Sciatic nerve (tissue), 1 donor: ENCODE measurements around a stretch of chr7.

DNA sequence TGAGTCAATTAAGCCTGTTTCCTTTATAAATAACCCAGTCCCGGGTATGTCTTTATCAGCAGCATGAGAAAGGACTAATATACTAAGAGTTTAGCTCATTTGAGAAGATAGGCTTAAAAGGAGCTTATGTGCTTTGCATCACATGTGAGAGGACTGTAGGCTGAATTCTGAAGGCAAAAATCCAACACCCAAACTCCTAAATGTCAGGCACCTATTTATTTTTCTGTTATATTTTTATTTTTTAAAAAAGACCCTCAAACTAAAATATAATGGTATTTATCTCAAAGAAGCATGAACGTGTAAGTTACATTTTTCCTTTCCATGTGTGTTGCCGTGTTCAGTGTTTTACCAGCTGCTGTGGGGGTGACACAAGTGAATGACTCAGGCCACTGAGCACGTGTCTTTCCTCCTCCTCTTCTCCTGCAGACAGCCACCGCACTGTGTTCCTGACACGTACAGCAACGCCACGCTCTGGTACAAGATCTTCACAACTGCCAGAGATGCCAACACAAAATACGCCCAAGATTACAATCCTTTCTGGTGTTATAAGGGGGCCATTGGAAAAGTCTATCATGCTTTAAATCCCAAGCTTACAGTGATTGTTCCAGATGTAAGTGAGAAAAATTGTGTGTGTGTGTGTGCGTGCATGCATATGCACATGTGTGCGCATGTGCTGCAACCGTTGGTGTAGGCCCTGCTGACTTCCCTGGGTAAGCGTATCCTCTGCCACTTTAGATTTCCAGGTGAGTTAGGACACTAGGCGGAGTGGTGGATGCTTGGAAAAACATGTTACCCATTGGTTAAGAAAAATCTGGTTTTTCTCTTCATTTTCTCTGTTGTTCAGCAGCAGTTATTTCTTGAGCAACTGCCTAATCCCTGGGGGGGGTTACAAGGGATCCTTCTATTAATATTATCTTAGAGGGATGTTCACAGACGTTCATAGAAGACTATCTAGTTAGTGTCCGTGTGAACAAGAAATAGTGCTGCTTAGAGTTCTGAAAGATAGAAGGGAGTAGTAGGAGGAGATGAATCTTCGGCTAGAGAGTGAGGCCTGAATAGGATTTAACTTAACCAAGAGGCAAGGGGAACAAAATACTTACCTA is 29.9 kb downstream of the TMEM248 start:
- PRO-cap = no peak

GRCh38 chr7:67392550-67392962 is 115.8 kb downstream of the SPDYE21 start:
- PRO-cap = no peak

- PRO-cap = no peak
Observed at GRCh38 chr7:67518479-67519161, 241.9 kb downstream of the SPDYE21 start.

DNA sequence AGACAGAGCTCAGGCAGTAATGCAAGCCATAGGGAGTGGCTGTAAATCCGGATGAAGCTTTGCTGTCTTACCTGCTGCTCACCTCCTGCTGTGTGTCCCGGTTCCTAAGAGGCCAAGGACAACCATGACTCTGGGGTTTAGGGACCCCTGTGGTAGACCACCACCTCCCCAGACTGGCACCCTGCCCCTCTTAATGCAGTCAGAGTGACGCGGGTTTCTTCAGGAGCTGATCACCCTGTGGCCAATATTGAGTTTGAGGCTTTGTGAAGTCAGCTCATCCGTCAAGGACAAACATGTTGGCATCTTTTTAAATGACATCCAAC is 777.6 kb upstream of the AUTS2 start:
- PRO-cap = no peak

DNA sequence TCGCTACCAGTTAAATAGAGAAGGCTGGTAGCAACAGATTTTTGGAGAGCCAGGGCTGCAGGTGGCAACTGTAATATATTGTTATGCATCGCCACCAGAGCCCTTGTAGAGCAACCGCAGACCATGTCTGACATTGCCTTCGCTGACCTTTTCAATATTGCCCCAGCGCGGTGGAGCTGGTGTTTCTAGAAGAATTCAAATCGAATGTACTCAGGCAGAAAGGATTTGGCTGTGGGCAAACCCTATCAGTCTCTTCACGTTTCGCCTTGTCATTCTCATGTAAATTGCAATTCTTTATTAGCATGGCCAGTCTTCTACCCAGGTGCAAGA is 490.2 kb upstream of the AUTS2 start:
- PRO-cap = unidirectional peak, minus-strand start at position 104 of the sequence

- PRO-cap = no peak
Observed at GRCh38 chr7:69502463-69502750, 95.9 kb upstream of the AUTS2 start.

DNA sequence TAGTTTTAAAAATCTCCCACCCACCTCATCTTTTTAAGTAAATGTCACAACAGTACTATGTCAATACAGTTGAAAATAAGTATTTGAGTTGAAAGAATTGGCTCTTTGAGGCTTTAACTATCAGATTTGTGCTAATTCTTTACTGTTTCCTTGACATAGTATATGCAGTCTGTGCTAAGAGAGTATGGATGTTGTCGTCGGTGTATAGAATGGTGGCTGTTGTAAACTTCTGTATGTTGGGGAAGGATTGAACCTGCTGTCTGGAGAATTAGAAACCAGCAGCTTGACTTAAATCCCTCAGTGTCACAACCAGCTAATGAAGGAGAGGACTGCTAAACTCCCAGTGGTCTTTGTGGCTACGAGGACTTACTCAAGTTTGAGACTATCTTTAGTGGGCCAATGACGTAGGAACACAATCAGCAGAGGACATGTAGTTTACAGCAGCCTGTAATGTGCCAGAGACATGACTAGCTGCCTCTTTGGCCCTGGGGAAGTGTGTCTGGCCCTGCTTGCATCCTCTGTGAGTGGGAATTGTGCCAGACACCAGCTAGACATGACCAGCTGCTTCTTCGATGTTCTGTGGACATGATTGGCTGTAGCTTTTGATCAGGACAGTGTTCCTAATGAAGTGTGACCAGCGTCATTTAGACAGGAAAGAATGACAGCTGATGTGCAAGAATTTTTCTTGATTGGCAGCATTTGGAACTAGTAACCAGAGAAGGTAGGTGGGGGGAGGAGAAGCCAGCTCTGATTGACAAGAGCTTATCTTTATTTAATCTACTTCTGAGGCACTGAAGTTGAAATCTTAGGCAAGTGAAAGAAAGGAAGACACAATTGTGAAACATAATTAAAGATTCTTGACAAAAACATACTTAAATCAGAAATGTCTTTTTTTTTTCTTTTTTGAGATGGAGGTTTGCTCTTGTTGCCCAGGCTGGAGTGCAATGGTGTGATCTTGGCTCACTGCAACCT is 141.6 kb downstream of the AUTS2 start:
- PRO-cap = no peak

DNA sequence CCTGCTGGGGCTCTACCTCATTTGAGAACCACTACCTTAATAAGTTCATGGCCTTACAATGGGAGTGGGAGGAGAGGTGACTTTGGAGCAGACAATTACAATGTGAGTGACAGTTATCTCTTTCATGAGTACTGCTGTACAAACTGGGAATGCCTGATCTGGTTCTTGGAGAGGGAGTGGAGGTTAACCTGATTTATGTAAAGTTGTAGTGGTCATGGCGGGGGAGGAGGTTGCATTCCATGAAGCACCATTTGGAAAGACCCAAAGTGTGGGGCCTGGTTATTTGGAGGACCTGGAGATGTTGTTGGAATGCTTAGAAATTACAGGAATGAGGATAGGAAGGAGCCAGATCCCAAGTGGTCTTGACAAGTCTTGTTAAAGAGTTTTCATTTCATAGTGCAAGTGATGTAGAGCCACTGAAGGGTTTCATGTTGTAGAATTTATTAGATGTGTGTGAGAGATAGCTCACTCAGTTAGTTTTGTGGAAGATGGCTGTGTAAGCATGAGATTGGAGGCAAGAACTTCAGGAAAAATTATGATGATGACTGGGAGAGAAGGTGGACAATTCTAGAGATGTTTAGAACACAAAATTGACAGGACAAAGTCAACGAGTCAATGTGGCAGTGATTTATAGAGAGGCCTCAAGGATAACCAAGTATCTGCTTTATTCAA is 559.7 kb downstream of the AUTS2 start:
- PRO-cap = no peak

- PRO-cap = no peak
Observed at GRCh38 chr7:70497396-70497931, 634.5 kb upstream of the GALNT17 start.

DNA sequence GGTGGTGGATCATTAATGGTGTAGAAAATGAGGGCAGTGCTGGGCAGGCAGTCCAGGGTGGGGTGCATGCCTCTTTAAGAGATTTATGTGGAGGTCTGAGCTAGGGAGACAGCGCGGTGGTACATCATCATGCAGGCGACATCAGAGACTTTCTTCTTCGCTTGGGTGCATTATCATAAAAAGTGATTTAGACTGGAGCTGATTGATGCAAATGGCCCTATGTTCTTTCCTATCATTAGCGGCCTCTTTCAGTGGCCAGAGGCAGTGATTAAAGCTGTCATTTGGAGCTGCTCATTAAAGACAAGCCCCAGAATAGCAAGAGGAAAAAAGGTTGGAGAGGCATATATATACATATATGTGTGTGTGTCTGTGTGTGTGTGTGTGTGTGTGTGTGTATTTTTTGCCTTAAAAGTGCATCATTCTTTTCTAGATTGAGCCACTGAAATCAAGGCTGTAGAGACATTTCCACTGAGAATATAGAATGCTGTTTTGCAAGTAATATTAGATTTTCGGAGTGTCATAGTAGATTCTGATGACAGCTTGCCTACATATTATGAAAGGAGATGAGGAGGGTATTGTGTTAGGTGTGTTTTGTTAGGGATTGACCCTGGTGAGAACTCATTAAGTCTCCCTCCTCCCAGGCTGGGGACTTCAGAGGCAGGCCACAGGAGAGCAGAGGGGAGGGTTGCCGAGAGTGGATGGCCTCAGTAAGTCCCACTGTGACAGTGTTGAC is 518.9 kb upstream of the GALNT17 start:
- PRO-cap = no peak

- PRO-cap = no peak
Observed at GRCh38 chr7:70729370-70730101, 402.4 kb upstream of the GALNT17 start.

- PRO-cap = unidirectional peak, minus-strand start at chr7:71236914
Observed at GRCh38 chr7:71236568-71237420, 104.8 kb downstream of the GALNT17 start.

- PRO-cap = no peak
Observed at GRCh38 chr7:71343918-71344638, 212.1 kb downstream of the GALNT17 start.

GRCh38 chr7:71497413-71497955 is 365.5 kb downstream of the GALNT17 start:
- PRO-cap = unidirectional peak, plus-strand start at chr7:71497802

DNA sequence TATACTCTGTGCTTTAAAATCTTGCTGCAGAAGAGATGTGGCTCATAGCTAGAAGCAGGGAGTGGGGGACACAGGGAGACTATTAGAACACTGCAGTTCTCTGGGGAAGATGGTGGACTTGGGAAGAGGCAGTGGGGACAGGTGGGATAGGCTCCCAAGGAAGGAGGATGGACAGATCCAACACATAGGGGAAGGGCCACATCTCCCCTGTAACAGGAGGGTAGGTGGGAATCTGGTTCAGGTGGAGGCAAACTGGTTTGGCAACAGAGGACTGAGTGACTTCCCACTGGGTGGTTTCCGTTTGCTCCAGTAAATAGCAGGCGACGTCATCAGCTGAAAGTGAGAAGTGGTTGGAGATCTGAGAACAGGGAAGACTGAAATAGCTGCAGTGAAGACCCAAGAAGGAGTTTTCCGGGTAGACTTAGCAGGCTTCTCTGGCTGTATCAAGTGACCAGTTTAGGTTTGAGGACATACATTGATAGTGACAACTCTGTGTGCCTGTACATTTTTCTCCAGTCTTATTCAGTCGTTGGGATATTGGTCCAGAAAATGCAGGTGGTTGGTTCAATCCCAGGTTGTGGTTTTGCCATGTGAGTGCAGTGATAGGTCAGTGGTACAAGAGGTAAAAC is 504.4 kb downstream of the GALNT17 start:
- PRO-cap = no peak

DNA sequence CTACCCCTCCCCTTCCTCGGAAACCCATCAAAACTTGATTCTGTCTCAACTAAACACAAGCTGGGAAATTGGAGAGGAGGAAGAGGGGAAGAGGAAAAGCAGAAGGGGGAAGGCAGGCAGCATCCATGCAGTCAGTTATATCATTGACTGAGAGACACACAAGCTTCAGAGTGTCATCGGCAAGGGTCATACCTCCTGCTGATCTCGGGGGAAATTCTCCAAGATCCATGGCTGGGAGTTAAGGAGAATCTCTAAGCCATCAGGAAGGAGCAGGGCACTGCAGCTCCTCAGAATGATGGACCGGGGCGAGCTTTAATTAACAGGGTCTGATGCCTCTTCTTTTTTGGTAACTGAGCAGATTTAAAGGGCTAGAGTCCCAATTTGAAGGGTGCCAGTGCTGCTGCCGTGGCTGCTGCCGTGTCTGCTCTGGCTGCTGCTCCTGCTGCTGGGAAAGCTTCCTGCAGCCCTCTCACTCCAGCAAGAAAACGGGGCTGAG is 34.8 kb upstream of the CALN1 start:
- PRO-cap = no peak

GRCh38 chr7:72806850-72807524 is 21.0 kb downstream of the TYW1B start:
- PRO-cap = no peak

DNA sequence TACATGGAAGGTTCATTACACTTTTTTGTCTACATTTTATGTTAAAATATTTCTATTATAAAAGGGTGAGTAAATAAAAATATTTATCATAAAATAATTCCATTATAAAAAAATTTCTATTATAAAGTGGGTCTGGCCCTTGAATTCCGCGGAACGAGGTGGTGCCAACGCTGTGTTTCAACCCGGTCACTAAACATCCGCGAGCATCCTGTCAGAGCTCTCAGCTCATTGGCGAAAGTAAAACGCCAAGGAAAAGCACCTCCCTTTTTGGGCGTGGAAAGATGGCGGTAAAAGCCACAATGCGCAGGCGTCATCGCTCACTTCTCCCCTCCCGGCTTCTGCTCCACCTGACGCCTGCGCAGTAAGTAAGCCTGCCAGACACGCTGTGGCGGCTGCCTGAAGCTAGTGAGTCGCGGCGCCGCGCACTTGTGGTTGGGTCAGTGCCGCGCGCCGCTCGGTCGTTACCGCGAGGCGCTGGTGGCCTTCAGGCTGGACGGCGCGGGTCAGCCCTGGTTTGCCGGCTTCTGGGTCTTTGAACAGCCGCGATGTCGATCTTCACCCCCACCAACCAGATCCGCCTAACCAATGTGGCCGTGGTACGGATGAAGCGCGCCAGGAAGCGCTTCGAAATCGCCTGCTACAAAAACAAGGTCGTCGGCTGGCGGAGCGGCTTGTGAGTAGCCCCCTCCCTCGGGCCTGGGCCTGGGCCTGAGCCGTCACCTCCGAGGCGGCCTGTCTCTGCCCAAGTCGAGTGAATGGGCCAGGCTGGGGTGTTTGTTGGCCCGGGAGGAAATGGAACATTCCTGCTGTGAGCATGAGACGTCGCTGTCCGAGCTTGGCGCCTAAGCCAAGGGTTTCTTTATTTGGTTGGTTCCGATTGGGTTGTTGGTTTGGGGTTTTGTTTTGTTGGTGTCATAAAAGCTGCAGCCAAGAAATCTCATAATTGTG is 1.4 kb upstream of the TYW1B start:
- PRO-cap = unidirectional peak, plus-strand start at position 377 of the sequence; unidirectional peak, minus-strand start at position 793 of the sequence

- PRO-cap = no peak
Observed at GRCh38 chr7:72881980-72882485, 42.9 kb upstream of the POM121 start.

- PRO-cap = no peak
Observed at GRCh38 chr7:72912028-72912555, 12.8 kb upstream of the POM121 start.